ENCODE measurements around a stretch of chr1.

DNA sequence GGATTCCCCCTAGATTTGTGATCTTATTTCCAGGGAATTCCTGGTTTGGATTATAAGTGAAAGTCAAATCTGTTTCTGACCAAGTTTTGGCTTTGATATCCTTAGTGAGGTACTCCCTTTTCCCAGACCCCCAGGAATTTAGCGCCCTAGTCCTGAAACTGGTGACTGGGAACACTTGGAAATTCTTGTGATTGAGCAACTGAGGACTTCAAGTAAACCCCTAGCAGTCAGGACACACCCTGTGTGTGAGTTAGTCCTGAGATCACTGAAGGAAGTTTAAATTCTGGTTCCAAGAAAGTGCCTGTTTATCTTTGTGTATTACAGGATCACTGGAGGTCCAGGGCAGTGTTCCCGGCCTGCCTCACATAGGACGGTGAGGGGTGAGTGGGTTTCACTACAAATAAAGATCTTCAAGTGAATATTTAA lies 95.1 kb upstream of the F3 start:
- PRO-cap, 3 experiments: no peak in any of the 3 experiments
- RAMPAGE, long total RNA: no peak
- RRBS, 2 experiments: no CpG with 5 or more reads among the region's 3 CpGs

GRCh38 chr1:94654098-94654405 lies 112.5 kb upstream of the F3 start:
- PRO-cap, 3 experiments: no peak in any of the 3 experiments
- RAMPAGE, long total RNA: no peak
- RRBS, 2 experiments: no CpG with 5 or more reads among the region's 1 CpG

- PRO-cap, 3 experiments: no peak in any of the 3 experiments
- RAMPAGE, long total RNA: no peak
- RRBS, 2 experiments: no CpG with 5 or more reads among the region's 3 CpGs
These were observed 108.9 kb upstream of the SLC44A3 start for GRCh38 chr1:94711206-94711622.

- PRO-cap, 3 experiments: no peak in any of the 3 experiments
- RAMPAGE, long total RNA: no peak
- RRBS, 2 experiments: no CpG with 5 or more reads among the region's 9 CpGs
These were observed 40.4 kb downstream of the SLC44A3 start for GRCh38 chr1:94860367-94861130.

- PRO-cap, 3 experiments: no peak in any of the 3 experiments
- RAMPAGE, long total RNA: no peak
- RRBS, 2 experiments: no CpG with 5 or more reads among the region's 7 CpGs
These were observed 42.8 kb downstream of the CNN3 start for GRCh38 chr1:94884049-94884586.

DNA sequence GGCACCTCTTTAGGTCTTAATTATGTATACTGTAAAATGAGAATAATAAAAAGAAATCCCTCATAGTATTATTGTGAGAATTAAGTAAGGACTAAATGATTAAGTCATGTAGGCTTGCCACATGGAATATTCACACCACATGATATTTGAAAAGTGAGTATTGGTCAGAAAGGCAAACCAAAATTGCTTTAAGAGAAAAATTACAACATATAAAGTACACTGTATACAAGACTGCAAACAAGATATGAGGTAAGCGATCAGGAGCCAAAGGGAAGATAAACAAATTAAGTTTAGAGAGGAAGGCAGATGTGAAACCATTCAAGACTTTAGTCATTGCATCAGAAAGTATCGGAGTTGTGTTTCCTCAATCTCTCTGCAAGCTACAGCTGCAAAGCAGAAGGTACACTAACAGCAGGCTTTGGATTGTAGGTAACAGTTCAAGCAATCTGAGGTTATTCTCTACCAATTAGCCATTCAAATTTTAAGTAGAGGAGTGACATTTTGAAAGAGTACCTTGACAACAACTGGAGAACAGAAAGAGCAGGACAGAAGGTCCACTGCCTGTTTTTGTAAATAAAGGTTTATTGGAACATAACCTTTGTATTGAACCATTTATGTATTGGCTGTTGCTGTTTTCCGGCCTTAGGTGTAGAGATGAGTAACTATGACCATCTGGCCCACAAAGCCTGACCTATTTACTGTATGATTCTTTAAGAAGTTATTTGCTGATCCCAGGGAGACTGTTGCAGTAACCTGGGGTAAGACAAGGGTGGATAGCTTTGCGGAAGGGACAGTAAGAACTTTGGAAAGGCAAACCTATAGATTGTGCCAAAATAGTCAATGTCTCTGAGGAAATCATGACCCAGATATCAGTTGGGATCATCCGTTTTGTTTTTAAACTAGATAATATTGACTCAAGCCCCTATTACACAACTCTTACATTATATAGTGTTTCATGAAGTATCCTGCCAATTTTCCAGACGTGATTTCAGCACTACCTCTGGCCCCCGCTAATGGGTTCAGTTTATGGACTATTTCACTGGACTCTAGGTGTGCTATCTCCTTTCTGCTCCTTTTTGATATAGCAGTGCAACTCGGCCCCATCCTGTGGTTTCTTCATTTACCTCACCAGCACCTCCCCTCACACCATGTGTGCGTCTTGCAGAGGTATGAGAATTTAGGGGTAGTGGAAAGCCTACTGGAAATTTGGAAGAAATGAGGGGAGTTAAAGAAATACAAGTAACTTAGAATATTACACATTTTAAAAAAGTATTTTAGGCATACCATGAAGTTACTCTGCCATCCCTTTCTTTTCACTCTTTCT lies 21.0 kb upstream of the TLCD4 start:
- PRO-cap, 3 experiments: no peak in any of the 3 experiments
- RAMPAGE, long total RNA: no peak
- RRBS, 2 experiments: no CpG with 5 or more reads among the region's 9 CpGs

DNA sequence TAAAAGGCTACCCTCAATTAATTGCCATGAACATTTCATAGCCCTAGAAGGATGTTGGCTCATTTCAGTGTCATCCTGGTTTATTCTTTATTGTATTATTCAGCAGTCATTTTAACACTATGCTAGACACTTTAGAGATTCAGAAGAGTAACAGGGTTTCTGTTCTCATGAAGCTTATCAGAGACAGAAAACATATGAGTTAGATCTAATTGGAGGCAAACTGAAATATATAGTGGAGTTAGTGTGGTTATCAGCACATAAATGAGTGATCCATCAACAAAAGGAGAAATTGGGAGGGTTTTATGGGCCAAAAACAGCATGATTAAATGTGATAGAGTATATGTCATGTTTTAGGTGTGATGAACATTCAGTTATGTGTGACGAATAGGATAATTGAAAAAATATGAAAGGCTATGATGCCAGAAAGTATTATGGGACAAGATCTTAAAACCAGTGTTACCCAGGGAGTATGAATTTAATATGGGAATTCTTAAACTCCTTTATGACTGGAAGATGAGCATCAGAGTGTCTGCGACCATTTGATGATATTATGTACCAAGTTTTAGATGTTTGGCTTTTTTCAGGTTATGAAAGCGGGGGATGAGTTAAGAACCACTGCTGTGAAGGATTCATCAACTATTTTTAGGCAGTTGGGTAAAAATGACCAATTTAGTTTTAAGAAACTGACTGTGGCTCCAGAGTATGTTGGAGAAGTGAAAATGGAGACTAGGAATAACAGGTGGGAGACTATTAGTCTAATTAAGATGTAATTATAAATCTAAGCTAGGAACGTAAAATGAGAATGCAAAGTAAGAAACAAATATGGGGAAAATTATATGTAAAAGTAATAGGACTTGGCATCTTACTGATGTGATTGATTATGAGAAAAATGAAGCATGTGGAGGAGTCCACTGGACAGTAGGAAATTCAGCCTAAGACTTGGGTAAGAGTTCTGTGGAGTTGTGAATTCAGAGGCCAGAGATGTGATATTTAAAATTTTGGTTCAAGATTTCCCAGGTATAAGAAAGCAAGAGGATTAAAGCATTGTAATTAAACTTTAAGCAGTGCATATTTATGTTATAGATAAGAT lies 73.3 kb downstream of the PTBP2 start:
- PRO-cap, 3 experiments: no peak in any of the 3 experiments
- RAMPAGE, long total RNA: no peak
- RRBS, 2 experiments: no CpG with 5 or more reads among the region's 4 CpGs

DNA sequence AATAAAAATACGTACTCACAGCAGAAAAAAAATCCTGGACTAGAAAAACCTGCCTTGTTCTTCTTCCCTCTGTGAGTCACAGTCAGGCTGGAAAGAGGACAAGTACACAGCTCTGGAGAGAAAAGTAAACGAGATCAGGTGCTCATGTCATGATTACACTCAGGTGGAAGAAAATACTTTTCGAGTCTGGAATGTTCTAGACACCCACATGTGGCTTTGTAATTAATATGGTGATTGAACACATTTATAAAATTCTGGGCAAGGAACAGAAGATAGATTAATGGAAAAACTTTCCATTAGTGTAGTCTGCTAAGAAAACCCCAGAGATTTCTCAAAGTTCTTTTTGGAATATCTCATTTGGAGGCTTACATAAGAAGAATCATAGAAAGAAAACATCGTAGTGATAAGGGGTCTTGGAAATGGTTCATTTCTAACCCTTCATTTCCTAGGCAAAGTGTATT lies 241.4 kb downstream of the PTBP2 start:
- PRO-cap, 3 experiments: no peak in any of the 3 experiments
- RAMPAGE, long total RNA: no peak
- RRBS, 2 experiments: no CpG with 5 or more reads among the region's 4 CpGs

GRCh38 chr1:97094076-97094673 lies 372.6 kb downstream of the PTBP2 start:
- PRO-cap, 3 experiments: no peak in any of the 3 experiments
- RAMPAGE, long total RNA: no peak
- RRBS, 2 experiments: no CpG with 5 or more reads among the region's 3 CpGs

- PRO-cap, 3 experiments: no peak in any of the 3 experiments
- RAMPAGE, long total RNA: no peak
- RRBS, 2 experiments: no CpG with 5 or more reads among the region's 10 CpGs
These were observed 565.1 kb downstream of the PTBP2 start for GRCh38 chr1:97286698-97287107.

DNA sequence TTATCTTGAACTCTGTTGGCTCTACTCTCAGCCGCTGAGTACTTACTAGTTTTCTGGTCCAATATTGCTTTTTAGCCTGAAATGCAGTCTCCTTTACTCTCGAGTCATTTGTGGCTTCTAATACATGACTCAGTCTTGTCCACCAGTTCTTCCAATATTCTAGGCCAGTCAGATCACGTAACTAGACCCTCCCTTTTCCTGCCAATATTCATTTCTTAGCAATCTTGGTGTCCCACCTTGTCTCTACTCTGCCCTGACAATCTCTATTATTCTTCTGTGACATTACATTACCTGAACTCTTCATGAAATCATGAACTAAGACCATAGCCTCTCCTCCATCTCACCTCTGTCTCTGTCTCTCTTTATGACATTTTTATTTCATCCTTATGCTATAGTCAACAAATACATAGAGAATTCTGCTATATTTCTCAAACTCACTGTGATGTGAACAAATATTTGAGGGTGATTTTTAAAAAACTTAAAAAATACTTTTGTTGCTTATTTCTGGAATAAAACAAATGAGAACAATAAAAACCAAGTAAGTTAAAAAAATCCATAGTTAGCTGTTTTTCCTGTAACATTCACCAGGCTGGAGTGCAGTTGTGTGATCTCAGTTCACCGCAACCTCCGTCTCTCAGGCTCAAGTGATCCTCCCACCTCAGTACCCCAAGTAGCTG lies 555.6 kb downstream of the DPYD start:
- PRO-cap, 3 experiments: no peak in any of the 3 experiments
- RAMPAGE, long total RNA: no peak
- RRBS, 2 experiments: no CpG with 5 or more reads among the region's 5 CpGs

DNA sequence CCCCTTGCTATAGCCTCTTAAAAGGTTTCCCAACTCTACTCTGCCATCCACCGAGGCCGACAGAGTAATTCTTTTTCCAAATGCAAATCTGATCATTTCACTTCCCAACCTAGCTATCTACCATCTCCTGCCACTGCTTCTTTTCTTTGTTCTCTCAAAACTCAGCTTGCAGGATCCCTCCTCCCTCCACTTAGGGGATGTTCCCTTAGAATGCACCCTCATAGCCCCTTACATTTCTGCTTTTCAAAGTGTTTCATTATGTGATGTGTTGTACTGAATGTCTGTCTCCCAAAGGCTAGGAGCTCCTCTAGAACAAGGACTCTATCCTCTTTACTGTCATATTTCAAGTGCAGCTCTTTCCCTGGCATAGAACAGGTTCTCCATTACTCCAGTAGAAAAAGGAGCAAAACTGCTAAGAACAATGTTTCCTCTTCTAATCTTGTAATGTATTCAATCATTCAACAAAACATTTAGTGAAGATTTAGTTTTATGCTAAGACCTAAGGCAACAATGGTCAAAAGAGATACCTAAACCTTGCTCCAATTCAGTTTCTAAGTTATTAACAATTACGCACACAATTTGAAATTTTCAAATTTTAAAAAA lies 270.8 kb downstream of the DPYD start:
- PRO-cap, 3 experiments: no peak in any of the 3 experiments
- RAMPAGE, long total RNA: no peak
- RRBS, 2 experiments: no CpG with 5 or more reads among the region's 3 CpGs

- PRO-cap, 3 experiments: no peak in any of the 3 experiments
- RAMPAGE, long total RNA: no peak
- RRBS, 2 experiments: no CpG with 5 or more reads among the region's 3 CpGs
These were observed 165.8 kb upstream of the DPYD start for GRCh38 chr1:98086578-98087151.

- PRO-cap, 3 experiments: no peak in any of the 3 experiments
- RAMPAGE, long total RNA: no peak
- RRBS, 2 experiments: no CpG with 5 or more reads among the region's 6 CpGs
These were observed 133.3 kb downstream of the PLPPR5 start for GRCh38 chr1:98871149-98872017.

GRCh38 chr1:99045794-99046032 lies 41.1 kb upstream of the PLPPR5 start:
- PRO-cap, 3 experiments: no peak in any of the 3 experiments
- RAMPAGE, long total RNA: no peak
- RRBS, 2 experiments: no CpG with 5 or more reads among the region's 4 CpGs

- PRO-cap, 3 experiments: no peak in any of the 3 experiments
- RAMPAGE, long total RNA: no peak
- RRBS, 2 experiments: no CpG with 5 or more reads among the region's 8 CpGs
These were observed 112.0 kb upstream of the PALMD start for GRCh38 chr1:99533823-99534374.

GRCh38 chr1:99562958-99563259 lies 83.0 kb upstream of the PALMD start:
- PRO-cap, 3 experiments: peak in 1 of 3 experiments; most common plus-strand start chr1:99563009 (in 1)
- RAMPAGE, long total RNA: no peak
- RRBS, 2 experiments: no CpG with 5 or more reads among the region's 2 CpGs

DNA sequence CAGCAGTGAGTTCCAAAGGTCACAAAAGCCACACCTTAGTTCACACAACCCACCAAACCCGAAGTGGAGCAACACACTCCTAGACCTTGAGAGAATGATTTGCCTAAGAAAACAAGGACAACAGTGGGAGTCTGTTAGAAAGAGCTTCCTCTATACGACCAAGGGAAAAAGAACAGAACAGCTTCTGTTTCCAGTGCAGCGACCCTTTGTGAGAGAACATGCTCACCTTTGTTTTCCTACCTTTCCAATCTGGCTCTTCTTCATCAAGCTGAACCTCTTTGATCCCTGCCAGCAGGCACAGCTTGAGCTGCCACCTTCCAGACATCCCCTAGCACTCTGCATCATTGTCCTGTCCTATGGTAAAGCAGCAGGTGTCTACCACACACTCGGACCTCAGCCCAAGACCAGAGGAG lies 56.7 kb upstream of the PALMD start:
- PRO-cap, 3 experiments: no peak in any of the 3 experiments
- RAMPAGE, long total RNA: no peak
- RRBS, 2 experiments: no CpG with 5 or more reads among the region's 4 CpGs

- PRO-cap, 3 experiments: no peak in any of the 3 experiments
- RAMPAGE, long total RNA: no peak
- RRBS, 2 experiments: no CpG with 5 or more reads among the region's 3 CpGs
These were observed 15.8 kb downstream of the PALMD start for GRCh38 chr1:99661654-99662129.

DNA sequence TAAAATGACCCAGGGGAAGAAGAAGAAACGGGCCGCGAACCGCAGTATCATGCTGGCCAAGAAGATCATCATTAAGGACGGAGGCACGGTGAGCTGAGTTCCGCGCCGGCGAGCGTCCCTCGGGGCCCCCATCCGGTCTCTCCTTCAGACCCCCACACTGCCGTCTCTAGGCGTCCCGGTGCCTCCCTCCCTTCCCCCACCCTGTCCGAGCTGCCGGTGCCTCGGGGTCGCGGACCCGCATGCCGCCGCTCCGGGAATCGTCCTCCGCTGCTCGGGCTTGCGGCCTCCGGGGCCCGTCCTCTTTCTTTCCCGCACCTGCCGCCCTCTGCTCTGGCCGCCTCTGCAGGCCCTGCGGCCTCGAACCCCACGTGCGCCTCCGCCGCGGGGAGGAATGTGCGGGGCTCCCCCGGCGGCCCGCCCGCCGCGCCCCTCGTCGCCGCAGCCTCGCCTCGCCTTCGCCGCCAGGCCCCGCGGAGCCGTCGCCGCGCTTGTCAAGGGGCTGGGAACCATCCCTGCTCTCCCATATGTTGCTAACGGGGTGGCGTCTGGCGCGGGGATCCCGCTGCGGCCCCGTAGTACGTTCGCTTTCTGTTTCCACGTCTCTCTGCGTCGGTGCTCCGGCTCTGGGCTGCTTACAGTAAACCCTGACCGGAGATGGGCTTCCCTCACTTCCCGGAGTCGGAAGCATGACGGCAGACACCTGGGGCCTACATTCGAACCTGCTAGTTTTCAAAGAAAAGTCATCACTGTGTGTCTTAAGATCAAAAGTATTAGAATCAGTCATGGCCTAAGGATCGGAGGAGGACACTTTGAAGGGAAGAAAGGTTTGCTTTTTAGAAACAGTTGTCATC lies 559 bp downstream of the MFSD14A start:
- PRO-cap, 3 experiments: peak in 3 of 3 experiments; most common plus-strand start position 668 of the sequence (in 3); most common minus-strand start position 606 of the sequence (in 3)
- RAMPAGE, long total RNA: no peak
- RRBS, 2 experiments: 2 to 4% methylated on average over 20 of the region's 80 CpGs